ENCODE results near the genes ATL3, FERMT3 and DNAJC4.

- RRBS: 19% methylated on average over 21 of the region's 55 CpGs
Measured at GRCh38 chr11:63670643-63671297, 406 bp downstream of the ATL3 start.

DNA sequence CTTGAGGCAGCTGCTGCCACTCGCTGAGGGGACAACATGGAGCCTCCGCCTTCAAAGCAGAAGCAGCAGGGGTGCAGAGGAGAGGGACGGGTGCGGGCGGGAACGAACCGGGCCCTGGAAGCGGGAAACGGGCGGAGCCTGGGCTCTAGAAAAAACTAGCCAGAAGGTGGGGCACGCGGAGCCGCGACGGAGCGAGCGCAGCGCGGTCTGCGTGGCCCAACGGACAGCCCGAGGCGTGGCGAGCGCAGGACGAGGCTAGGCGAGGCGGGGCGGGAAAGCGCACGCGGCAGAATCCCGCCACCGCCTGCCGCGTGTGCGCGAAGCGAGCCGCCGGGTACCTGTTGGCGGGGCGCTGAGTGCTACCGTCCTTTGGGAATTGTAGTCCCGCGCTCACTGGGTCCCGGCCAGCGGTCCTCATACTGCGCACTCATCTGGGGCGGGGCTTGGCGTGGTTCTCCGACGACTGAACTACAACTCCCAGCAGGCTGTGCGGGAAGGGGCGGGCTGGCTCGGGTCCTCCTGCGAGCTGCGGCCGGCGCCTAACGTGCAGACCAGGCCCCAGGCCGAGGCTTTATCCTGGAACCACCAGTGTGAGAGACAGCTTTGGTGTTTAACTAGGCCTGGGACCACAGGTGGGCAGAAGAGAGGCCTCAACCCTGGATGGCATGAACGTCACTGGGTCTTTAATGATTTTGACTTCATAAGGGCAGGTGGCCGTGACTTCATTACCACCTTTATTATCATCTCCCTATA is at the start of gene ATL3:
Gene ATL3 (minus strand): TSS at position 79 of the 753 bp plus-strand sequence.
- RRBS: 33% methylated on average over 7 of the region's 64 CpGs

DNA sequence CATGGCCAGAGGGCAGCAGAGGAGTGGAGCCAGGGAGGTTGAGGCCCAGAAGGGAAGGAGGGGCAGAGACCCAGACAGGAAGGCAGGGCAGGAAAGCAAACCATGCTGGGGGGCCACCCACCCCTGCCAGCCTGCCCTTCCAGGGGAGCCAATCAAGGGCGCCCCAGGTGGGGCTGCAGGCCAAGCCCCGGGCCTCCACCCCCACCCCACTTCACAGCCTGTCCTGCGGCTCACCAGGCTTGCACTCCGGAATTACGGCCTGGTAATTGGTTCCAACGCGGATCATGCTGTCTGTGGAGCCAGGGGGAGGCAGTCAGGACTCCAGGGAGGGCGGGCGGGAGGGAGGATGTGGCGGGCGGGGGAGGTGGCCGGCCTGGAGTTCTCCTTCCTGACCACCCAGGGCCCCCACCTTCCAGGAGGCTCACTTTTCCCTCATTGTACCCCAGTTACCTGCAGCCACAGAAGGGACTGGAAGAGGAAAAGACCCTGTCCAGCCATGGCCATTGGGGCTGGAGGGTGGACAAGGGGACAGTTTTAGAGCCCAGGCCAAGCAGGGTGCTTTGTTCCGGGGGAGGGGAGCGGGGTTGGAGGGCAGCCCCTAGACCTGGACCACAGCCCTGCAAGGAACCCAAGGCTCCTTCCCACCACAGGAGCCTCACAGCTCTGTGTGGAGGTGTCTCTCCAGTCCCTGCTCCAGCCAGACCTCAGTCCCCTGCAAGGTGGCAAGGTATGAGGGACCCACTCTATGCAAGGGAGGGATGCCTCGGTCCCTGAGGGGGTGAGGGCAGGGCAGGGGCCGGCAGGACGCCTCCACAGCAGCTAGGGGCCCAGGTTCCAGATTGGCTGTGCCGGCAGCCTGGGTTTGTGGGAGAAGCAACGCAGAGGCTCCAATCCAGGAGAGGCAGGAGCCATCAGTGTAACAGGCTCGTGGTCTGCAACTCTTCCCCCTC is 1.4 kb downstream of the RCOR2 start:
- RRBS: 45% methylated on average over 6 of the region's 20 CpGs

DNA sequence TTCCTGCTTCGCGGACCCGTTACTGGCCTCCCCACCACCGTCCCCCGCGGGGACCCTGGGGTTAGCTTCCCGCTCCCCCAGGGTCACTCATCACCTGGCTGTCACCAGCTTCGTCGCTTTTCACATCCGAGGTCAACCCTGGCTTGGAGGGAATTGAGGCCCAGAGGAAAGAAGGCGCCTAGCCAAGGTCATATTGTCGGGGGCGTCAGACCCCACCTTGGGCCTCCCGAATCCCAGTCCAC is 467 bp downstream of the NAA40 start:
- RRBS: no CpG with 5 or more reads among the region's 14 CpGs

- RRBS: 51% methylated on average over 2 of the region's 24 CpGs
Measured at GRCh38 chr11:64206062-64207063, at the start of gene FERMT3. FERMT3 (plus strand) TSS chr11:64206721.

- RRBS: 96% methylated on average over 1 of the region's 18 CpGs
Measured at GRCh38 chr11:64223201-64224219, 2.5 kb downstream of the TRPT1 start.

- RRBS: no CpG with 5 or more reads among the region's 7 CpGs
Measured at GRCh38 chr11:64225205-64225513, 827 bp downstream of the TRPT1 start.

DNA sequence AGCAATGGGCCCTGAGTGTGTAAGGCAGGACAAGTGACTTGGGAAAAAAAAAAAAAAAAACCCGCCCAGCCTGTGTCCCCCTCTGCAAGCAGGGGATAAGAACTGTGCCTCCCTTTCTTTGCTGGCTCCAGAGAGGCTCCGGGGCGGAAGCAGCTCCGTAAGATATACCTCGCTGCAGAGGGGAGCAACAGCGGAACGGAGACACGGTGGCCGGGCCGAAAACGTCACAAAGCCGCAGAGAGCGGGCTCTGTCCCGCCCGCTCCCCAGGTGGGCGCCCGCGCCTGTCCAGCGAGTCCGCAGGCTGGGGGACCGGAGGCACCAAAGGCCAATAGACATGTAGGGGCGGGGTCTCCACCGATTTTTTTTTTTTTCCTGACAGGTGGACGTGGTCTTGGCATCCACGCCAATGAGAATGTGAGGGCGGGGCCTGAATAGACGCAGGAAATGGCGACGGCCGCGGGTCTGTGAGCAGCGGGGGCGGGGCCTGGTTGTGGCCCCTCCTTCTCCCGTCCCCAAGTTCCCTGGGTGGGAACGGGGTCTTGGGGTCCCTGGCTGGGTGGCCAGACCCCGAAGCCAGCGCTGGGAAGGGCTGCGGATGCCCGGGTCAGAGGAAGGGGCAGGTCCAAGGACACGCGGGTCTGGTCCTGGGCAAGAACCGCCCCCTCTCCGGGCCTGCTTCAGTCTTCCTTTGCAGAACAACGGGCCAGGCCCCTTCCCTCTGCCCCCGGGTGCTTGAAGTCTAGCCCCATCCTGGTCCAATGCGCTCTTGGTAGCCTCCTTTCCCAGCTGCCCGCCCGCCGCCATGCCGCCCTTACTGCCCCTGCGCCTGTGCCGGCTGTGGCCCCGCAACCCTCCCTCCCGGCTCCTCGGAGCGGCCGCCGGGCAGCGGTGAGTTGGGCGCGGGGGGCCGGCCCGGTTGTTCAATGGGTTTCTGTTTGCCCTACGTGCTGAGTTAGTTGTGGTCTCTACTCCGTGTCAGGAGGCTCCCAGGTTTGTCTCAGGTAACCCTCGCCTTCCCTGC is at the start of gene DNAJC4:
Gene DNAJC4 (plus strand): TSS at position 497 of the 1,022 bp plus-strand sequence.
- RRBS: 7% methylated on average over 28 of the region's 66 CpGs

GRCh38 chr11:64233759-64234143 is 633 bp upstream of the VEGFB start:
- RRBS: no CpG with 5 or more reads among the region's 10 CpGs

GRCh38 chr11:64249183-64250062 is 1.9 kb upstream of the PLCB3 start:
- RRBS: no CpG with 5 or more reads among the region's 6 CpGs

DNA sequence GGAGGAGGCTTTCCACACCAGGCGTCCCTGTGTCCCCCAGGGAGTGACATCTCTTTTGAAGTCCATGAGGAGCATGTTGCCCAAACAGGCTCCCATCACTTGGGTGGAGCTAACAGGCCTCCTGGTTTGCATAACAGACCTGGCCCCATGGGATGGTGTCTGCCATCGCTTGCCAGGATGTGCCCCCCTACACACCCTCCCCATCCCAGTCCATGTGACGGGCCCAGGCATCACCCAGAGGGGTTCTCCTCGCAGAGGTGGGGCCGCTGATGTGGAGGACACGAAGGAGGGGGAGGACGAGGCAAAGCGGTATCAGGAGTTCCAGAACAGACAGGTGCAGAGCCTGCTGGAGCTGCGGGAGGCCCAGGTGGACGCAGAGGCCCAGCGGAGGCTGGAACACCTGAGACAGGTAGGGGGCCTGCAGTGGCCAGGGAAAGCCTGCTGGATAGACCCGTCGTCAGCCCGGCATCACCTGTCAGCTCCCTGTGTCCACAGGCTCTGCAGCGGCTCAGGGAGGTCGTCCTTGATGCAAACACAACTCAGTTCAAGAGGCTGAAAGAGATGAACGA is 14.4 kb downstream of the PLCB3 start:
- RRBS: no CpG with 5 or more reads among the region's 17 CpGs

- RRBS: 6% methylated on average over 21 of the region's 34 CpGs
Measured at GRCh38 chr11:64268925-64269563, 15.4 kb downstream of the BAD start.

GRCh38 chr11:64284947-64285636 is 556 bp upstream of the GPR137 start:
- RRBS: 2% methylated on average over 31 of the region's 64 CpGs

- RRBS: no CpG with 5 or more reads among the region's 23 CpGs
Measured at GRCh38 chr11:64637727-64638243, 46.8 kb downstream of the SLC22A12 start.

GRCh38 chr11:64675169-64675813 is 47.7 kb downstream of the NRXN2 start:
- RRBS: no CpG with 5 or more reads among the region's 10 CpGs

- RRBS: 65% methylated on average over 8 of the region's 60 CpGs
Measured at GRCh38 chr11:64765215-64766248, 5.8 kb upstream of the PYGM start.

- RRBS: 51% methylated on average over 2 of the region's 7 CpGs
Measured at GRCh38 chr11:64803940-64804200, 856 bp upstream of the MAP4K2 start.

DNA sequence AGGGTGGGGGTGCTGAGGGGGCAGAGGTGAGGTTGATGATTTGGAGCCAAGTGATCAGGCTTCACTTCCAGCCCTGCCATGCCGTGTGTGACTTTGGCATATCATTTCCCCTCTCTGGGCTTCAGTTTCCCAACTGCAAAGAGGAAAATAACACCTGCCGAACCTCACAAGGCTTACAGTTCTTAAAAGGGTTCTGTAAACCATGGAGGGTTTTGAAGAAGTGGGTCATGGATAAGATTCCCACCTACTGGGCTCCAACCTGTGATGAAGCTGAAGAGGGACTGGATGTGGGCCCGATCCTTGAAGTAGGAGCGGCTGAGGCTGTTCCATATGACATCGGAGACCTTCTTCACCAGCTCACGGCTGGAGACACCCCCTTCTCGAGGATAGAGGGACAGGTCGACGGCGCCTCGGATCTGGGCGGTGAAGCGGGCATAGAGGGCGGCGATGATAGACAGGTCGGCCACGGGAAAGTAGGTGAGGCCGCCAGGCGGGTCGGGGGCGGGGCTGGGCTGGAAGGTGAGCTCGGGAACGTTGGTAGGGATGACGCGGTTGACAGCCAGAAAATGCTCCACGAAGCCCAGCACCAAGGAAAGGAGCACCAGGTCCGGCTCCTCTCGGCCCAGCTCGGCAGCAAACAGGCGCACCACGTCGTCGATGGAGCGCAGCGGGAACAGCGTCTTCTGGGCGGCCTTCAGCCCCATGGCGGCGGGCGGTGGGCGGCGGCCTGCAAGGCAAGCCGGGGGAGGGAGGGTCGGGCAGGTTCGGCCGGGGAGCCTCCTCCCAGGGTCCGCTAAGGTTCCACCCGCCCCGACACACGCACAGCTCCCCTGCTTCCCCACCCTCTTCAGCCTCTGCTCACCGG is 713 bp downstream of the MEN1 start:
- RRBS: 1% methylated on average over 3 of the region's 51 CpGs

DNA sequence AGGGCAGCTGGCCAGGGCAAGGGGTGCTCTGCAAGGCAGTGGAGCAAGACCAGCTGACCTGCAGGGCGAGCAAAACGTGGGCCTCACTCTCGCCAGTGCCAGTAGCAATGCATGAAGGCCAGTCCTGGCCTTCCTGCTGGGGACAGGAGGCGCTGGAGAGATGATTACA is 2.8 kb downstream of the EHD1 start:
- RRBS: no CpG with 5 or more reads among the region's 4 CpGs

DNA sequence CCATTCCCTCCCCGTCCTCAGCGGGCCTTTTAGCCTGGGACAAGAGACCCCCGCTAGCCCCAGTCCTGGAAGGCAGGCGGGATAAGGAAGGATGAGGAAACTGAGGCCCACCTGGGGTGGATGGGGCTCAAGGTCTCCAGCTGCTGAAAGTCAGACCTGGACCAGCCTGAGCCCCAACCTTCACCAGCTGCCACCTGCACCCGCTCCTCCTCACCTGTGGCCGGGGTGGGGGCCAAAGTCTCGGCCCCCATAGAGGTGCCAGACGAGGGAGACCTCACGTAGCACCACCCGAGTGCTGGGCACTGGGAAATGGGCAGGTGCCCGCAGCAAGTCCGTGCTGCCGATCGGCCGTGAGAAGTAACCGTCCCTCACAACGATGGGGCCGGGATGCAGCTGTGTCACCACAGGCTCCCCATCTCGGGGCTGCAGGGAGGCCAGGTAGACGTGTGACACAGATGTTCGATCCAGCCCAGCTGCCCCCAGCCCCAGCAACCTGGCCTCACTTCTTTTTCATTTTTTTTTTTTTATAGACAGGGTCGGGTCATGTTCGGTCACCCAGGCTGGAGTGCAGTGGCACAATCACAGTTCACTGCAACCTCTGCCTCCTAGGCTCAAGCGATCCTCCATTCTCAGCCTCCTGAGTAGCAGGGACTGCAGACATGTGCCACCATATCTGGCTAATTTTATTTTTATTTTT is 16.2 kb downstream of the ATG2A start:
- RRBS: no CpG with 5 or more reads among the region's 24 CpGs